Endometrial microvascular endothelial cells (primary cell): ENCODE measurements around a stretch of chr2.

DNA sequence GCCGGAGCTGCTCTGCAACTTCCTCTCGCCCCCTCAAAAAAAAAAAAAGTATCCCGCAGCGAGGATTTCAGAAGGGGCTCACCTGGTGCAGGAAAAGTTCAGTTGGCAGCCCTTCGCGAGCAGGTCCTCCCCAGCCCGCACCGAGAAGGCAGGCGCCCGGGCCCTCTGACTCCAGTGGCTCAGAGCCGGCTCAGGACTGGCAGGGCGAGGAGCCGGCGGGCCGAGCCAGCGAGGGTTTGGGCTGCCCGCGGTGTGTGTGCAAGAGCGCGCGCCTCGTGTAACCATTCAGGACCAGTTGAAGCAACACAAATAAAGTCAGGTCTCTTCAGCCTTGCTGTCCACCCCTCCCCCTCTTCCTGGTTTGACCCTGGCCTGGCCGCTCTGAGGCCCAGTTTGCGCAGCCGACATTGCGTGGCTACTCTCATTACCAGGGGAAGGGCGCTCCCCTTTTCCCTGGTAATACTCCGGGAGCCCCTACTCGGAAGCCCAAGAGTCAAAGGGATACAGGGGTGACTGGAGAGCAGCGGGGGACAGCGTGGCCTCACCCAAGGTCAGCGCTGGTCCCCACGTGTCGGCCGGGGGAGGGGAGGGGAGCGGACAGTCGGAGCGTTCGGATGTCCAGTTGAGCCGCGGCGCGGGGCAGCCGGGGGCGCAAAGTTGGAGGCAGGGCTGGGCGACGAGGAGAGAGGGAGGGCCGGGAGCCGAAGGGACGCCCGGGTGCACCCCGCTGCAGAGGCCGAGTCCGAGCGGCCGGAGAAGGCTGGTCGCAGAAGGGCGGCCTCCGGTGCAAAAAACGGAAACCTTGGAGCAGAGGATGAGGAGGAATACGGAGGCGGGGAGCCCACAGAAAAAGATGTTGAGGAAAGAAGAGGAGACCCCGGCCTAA lies 12.3 kb downstream of the EN1 start:
- RAMPAGE, long total RNA, result no peak

DNA sequence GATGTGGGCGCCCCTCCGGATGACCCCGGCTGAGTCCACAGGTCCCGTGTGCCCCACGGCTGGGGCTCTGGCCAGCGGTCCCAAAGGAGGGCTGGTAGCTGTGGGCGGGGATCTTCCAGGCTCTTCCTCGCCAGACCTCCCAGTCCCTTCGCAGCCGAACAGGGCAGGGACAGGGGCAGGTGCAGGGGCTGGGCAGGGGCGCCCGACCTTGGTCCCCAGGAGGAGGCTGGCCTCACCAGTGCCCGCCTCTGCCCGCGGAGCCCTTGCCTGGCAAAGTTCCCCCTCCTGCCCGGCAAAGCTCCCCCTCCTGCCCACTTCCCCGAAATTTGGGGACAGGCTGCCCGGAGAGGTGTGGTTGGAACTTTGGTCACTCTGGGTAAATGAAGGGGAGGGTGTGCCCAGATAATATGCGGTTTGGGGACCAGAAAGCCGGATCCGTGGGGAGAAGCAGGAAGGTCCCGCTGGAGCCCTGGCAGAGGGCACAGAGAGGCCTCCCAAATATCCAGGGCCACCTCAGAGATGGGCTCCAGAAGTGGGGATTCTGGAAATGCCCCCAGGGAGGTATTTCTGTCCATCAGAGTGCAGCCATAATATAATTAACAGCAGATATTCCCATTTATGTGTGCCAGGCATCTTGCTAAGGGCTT lies 674 bp downstream of the STEAP3 start:
- RAMPAGE, long total RNA, result no peak

DNA sequence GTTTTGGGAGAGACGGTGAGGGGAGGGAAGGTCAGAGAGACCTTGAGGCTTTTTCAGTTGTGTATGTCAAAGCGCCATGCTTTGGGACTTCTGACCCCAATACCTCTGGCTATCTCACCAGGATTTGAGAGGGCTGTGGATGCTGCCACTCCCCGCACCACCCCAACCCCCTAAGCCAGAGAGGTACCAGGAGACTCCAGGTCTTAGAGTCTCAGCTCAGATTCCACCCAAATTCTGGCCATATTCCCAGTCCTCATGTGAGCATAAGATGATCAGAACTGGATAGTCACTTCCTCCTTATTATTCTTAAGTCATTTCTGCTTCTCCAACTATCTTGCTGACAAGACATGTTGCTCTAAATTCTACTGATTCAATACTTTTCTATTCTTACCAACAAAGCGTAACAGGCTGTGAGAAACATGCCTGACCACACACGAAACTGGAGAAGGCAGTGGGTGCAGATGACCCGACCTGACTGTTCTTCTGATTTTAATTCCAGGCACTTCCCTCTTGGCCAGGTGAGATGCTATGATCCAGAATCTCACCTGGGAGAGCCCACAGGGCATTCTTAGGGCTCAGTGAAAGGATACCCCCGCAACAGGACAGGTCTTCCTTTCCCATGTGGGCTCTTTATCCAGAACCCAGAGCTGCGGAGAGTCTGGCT lies 2.1 kb upstream of the TMEM37 start:
- RAMPAGE, long total RNA, result no peak

DNA sequence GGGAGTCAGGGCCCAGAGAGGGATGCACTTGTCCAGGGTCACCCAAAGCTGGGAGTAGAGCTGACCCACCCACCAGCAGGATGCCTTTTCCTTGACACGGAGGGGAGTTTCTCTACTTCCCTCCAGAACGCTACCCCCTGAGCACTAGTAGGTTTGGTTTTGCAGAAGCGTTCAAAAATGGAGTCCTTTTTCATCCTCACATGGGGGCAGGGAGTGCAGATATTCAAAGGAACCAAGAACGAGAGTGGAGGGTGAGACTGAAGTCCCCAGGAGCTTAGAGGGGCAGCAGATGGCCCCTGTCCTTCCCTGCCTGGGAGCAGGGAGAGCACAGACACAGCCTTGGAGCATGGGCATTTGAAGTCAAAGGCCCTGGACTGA lies 7.3 kb downstream of the TMEM37 start:
- RAMPAGE, long total RNA, result no peak

DNA sequence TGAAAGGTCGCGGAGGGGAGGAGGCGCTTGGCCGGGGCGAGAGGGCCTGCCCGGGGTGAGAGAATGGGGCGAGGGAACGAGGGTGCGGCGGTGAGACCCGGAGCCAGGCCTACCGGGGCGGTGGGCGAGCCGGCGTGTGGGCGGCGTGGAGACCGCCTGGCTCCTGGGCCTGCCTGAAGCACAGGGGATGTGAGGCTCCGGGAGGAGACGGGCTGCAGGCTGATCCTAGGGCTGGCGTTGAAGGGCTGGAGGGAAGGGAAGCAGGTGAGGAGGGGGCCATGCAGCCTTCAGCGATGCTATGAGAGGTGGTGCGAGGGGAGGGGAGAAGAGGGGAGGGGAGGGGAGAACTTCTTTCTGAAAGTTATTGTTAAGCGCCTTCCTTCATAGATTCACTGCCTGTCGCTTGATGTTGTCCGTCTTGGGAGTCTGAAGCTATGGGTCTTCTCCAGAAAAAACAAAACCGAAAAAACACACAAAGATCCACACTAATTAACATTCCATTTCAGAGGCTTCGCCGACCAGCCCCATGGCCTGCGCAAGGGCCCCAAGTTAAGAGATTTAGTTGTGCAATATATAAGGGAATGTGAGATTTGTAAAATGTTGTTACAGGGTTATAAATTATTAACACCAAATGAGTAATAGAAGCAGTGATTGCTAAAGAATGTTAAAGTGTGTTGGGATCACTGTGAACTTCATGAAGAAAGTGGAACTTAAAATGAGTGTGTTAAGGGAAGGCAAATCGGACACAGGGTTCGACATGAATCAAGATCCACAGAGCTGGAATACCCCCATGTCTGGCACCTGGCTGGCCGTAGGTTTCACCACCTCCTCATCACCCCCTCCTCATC lies 700 bp downstream of the CFAP221 start:
- RAMPAGE, long total RNA, result no peak

- RAMPAGE, long total RNA, result no peak
Observed at GRCh38 chr2:120013617-120013966, 715 bp downstream of the EPB41L5 start.

DNA sequence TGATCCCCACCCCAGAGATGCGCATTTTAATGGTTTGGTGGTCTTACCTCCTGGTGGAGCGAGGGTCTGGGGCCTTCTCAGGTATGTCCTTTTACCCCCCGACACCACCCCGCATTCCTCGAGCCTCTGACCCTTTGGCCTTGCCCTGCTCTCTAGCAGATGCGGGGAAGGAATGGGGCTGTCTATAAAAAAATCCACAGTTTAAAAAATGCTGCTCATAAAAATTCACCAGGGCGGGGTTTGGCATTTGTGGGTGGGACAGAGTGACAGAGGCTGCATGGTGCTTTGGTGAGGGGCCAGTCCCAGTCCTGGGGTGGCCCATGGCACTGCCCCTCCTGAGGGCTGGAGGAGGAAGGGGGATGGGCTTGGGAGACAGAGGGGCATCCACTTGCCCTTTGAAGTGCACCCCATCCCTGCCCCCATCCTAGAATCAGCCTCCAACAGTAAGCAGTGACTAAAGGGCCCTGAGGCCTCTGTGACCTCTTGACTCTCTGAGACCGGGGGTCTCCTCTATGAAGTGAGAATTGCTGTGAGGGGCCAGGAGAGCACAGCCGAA lies 6.6 kb upstream of the RALB start:
- RAMPAGE, long total RNA, result no peak

GRCh38 chr2:120398903-120399849 lies 53.2 kb downstream of the INHBB start:
- RAMPAGE, long total RNA, result no peak

DNA sequence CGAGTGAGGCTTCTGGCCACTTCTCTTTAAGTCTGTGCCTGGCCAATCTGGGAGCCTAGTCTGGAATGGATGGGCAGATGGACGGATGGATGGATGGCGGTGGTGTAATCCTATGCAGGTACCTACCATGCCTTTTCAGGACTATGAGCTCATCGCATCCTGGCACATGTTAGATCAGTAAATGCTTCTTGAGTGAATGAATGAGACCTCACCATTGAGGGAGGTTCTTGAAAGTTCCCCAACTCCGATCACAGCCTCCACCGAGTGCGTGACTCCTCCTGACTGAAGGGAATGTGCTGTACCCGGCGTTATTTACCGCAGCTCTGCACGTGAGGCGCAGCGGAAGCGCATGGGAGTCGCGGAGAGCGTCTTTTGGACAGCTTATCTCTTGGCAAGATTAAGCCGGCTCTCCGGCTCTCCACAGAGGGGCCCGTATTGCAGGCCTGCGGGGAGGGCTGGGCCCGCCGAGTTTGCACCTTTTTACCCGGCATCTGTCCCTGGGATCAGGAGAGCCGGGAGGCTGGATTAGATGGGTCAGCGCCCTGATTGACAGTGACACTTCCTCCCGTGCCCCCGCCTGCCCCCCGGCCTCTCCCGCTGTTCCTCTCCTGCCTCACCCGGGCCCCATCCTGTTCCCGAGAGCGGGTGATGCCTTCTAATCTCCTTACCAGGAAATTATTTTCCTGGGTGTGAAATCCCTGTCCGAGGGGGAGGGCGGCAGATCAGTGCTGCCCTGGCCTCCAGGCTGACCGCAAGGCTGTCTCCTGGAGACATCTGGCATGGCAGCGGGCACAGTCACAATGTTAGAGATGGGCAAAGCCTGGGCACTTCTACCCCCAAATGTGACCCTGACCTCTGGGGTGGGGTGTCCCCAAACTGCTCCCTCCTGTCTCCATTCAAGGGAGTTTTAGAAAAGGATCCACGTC lies 176.3 kb downstream of the INHBB start:
- RAMPAGE, long total RNA, result no peak

DNA sequence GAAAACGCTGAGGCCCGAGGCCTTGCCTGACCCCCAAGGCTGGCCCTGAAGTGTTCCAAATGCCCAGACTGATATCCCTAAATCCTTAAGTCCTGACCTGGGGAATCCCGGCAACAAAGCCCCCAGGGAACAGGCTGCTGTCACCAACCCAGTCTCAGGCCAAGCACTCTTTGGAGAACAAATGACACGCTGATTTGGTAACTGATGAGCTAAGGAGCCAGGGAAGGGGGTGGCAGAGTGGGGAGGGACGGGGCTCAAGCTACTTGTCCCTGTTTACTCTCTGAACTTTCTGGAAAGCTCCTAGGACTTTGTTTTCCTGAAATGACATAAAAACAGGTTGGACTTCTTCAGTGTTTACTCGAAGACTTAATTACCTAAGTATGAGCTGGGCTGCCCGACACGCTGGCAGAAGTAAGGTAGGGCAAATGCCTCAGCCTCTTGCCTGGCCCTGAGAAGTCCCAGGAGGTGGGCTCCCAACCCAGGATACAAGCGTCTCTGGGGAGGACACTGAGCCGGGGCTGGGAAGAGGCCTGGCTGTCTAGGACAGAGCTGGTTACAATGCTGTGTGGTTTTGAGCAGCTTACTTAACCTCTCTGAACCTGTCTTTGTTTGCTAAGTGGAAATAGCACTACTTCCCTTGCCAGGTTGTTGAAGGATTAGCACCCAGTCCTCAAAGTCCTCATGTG lies 105.5 kb upstream of the GLI2 start:
- RAMPAGE, long total RNA, result no peak

- RAMPAGE, long total RNA, result no peak
Observed at GRCh38 chr2:120738542-120738705, 2.8 kb downstream of the GLI2 start.

GRCh38 chr2:120740352-120740781 lies 4.7 kb downstream of the GLI2 start:
- RAMPAGE, long total RNA, result no peak

DNA sequence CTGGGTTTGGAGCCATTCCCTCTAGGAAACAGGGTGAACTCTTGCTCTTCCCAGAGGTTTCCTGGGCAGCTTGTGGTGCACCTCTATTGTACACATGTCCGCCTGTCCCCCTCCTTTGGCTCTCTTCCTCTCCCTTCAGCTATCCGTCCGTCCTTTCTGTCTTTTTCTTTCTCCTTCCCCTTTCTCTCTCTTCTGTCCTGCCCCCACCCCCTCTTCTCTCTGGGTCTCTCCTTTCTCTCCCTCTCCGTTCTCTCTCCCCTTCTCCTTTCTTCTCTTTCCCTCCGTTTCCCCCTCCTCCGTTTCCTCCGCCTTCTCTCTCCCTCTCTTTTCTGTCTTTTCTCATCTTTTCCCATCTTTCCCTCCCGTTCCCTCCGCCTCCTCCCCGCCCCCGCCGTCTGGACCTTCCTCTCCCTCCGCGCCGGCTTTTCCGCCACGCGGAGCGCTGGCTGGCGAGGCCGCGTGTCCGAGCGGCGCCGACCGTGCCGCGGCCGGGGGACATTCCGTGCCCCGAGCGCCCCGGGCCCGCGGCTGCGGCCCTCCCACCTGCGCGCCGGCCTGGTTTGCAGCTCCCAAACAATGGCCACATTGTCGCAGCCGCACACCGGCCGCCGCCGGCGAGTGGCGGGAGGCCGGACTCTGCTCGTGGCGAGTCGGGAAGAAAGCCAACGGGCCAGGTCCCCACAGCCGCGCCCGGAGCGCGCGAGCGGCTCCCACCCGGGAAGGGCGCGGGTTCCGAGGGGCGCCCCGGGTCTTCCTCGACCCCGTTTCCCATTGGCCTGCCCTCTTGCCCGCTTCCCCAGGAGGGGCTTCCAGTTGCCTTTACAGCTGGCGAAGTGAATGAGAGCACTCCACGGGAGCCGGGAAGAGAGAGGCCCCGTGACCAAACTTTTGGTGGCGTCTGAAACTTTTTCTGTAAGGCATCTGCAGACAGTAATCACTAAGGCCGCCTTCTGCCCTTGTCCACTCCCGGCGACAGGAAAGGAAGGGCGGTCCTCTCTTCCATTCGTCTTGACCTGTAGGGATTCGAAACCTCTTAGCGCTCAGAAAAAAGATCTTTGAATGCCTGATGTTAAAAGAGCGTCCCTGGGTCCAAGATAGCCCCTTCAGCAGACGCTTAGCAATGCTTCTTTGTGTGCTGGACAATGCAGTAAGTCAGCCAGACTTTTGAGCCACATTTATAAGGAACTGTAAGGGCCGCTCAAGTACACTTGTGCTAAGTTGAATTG lies 6.0 kb downstream of the GLI2 start:
- RAMPAGE, long total RNA, result no peak

GRCh38 chr2:120818516-120818956 lies 82.9 kb downstream of the GLI2 start:
- RAMPAGE, long total RNA, result no peak

DNA sequence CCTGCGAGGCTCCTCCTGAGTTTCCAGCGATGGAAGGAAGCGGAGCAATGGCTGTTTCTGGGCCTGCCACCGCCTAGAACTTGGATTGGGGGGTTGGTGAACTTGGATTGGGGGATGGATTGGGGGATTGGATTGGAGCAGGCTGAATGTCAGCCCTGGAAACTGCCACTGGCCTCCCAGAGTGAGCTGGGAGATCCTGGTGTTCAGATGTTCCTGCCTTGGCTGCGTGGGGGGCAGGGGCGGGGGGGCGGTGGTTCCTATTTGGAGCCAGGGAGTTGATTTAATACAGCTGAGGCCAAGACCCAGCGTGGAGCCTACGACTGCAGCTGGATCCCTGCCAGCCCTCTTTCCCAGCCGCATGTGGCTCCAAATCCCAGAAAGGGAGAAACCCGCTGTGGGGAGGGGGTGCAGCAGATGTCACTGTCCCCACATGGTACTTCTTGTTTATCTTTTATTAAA lies 111.9 kb downstream of the GLI2 start:
- RAMPAGE, long total RNA, result no peak

GRCh38 chr2:120933964-120934561 lies 198.4 kb downstream of the GLI2 start:
- RAMPAGE, long total RNA, result no peak

DNA sequence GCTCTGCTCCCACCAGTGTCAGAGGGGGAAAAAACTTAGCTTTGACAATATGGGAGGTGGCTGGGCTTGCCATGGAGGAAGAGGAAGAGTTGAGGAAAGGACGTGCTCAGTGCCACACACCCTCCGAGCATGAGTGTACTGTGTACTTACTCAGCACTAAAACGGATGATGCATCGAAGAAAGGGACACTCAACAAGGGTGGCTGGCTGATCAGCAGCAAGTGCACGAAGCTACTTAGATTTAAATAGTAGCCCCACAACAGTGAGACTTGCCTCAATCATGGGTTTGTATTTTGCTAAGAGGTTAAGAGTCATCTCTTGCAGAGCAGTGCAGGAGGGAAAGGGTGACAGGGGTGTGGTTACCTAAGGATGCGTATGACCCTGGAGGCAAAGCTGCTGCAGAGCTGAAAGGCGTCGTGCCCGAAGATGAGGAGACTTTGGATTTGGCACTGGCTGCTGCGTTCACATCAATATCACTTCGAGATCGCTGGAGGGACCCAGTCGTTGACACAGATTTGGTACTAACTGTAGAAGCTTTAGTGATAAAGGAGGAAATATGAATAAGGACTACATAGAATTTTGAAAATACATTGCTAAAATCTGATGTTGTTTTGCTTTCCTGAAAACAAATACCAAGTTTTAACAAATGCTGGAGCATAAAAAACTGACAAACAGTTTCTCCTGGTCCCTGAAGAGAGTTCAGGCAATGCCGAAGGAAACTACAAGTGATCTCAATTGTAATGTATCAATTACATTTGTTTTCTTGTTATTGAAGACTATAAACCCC lies 162.2 kb upstream of the TFCP2L1 start:
- RAMPAGE, long total RNA, result no peak

DNA sequence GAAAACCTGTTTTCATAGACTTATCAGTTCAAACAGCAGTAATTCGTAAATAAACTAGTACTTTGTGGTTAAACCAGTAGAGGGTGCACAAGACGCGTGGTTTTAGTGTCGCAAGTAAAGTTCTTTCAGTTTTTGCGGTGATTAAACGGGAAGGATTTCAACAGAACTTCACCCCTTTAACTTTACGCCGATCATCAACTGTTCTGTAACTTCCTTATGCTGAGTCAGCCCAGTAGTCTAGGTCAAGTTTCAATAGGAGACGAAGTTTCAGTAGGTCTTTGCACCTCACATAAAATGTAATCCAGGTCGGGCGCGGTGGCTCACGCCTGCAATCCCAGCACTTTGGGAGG lies 118.3 kb downstream of the CLASP1 start:
- RAMPAGE, long total RNA, result no peak

GRCh38 chr2:121566654-121567264 lies 82.5 kb downstream of the CLASP1 start:
- RAMPAGE, long total RNA, result no peak

GRCh38 chr2:121707873-121708086 lies 28.9 kb downstream of the NIFK start:
- RAMPAGE, long total RNA, result no peak